ENCODE measurements around a stretch of chr5.

DNA sequence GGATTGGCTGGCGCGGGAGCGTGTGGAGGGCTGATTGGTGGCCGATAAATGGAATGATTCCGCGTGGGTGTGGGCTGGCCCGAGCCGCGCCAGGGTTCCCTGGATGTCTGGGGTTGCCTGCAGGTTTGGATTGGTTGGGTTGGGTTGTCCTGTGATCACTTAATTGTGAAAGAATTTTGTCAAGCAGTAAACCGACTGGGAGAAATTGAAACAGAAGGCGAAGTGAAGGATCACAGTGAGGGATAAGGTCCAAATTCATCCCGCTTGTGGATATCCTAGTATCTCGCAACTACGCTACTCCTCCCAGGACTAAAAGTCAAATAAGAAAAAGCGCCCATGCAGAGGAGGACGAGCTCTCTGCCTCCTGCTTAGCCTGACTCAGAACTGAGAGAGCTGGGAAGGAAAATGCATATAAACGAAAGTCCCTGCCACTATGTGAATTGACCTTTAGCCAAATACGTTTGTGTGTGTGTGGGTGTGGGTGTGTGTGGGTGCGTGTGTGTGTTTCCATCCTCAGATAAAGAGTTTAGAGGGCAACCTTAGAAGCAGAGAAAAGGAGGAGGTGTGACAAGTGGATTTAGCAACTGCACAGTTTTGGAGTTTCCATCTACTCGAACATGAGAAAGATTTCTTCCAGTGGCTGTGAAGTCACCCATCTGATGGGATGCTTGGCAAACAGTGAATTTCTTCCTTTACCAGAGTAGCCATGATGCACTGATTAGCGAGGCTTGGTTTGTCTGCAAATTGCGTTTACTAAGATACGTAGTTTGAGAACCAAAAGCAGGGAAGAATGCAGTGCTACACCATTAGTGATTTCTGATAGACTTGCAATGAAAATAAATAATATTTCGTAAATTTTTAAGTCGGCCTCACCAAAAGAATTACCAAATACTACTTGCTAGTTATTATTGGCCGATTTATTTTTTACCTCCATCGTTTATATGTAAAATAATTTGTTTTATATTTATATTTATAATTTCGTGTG lies 616 bp upstream of the STARD4 start:
- PRO-cap, result bidirectional peak, plus-strand start at position 122 of the sequence, minus-strand start outside the sequence; unidirectional peak, minus-strand start at position 386 of the sequence

DNA sequence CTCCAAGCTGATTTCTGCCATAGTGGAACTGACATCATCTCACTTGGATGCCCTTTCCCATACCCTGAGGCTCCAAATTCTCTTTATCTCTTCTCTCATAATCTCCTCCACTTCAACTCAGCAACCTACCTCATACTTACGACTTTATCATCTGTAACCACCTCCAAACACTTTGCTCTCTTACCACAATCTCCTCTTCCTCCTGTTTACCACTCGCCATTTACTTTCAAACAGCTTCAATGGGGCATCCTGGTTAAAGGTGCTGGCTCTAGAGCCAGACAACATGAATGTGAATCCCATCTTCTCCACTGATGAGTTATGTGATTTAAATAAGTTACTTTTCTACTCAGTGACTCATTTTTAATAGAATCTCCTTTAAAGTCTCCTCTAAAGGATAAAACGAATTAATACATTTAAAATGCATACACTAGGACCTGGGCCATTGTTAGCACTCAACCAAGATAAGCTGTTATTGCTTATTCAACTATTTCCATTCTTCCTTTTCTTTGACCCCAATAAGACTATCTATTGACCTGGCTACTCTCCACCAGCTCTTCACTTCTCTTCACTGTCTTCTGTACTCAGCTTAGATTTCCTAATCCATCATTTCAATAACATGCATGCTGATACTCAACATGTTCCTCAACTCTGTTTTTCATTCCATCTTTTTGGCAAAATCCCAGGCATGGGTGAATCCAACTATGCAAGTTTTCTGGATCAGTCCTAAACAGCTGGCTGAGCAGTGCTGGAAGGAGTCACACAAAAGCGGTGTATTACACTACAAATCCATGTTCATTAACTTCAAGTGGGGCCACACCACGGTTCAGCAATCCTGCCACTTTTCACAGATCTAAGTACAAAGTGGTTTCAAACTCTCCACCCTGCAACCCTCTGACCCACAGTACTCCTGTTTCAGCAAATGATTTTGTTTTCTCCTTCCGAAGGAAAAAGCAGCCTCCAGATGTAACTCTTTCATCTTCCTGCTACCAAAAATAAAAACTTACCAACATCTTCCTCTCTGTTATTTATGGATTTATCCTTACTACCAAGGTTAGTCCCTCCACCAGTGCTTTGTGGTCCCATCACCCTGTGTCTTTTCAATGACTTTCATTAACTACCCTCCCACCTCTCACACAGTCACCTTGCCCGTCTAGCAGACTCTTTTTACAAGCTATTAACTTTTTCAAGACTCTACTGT lies 222.7 kb downstream of the EPB41L4A start:
- PRO-cap, result no peak

DNA sequence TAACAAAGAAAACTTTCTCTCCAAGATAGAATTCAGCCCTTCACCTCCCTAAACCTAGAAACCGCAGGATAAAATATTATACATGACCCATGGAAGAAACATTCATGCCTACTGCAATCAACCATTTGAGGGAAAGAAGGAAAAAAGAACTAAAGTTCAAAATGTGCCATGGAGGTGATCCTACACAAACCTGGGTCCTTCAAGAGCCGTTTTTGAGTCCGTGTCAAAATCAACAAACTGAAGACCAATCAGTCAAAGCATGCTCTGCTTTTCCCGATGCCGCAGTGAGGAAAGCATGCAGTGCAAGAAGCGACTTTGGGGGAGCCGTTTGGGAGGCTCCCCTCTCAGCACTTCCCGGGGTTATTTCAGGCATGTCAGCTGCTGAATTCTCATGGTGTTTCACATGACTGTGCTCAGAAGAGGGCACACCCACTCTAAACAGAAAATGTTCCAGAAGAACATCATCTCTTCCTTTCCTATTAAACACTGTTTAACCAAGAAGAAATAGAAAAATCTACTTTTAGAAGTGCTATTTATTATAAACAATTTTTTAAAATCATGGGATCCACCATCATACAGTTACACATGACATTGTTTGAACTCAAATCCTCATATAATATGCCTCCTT lies 125.5 kb downstream of the EPB41L4A start:
- PRO-cap, result no peak

GRCh38 chr5:112320563-112321049 lies 98.5 kb downstream of the EPB41L4A start:
- PRO-cap, result no peak

DNA sequence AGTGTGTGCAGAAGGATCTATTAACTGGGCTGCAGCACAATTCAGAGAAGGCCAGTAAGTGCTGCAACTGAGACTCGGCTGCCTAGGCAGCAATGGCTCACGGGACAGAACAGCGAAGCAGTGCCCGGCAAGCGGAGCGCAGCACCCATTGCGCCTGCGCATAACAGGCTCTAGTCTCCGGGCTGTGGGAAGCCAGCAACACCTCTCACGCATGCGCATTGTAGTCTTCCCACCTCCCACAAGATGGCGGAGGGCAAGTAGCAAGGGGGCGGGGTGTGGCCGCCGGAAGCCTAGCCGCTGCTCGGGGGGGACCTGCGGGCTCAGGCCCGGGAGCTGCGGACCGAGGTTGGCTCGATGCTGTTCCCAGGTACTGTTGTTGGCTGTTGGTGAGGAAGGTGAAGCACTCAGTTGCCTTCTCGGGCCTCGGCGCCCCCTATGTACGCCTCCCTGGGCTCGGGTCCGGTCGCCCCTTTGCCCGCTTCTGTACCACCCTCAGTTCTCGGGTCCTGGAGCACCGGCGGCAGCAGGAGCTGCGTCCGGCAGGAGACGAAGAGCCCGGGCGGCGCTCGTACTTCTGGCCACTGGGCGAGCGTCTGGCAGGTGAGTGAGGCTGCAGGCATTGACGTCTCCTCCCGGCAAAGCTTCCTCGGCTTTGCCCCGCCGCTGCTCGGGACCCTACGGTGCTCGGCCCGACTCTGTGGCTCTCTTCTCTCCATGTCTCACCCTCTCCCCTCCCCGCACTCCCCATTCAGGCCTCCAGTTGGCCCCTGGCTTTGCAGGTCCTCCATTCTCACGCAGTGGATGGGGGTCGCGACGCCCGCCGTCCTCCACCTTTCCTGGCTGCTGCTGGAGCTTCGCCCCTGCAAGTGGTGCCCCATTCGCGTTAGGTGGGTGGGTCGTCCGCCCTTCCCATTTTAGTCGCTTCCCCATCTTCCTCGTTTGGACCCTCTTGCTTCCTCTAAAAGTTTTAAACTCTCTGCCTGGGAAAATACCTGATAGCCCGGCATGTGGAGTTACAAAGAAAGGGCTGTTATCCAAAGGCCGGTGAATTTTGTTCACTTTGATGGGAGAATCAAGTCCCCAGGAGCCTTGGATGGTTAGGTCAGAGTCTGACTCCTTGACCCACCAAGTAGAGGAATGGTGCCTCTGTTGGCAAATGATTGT lies 30.0 kb upstream of the APC start:
- PRO-cap, result bidirectional peak, plus-strand start at position 293 of the sequence, minus-strand start at position 94 of the sequence; unidirectional peak, plus-strand start at position 495 of the sequence; unidirectional peak, minus-strand start at position 721 of the sequence

GRCh38 chr5:112817721-112818148 lies 43.4 kb upstream of the SRP19 start:
- PRO-cap, result unidirectional peak, minus-strand start at chr5:112817914

GRCh38 chr5:112864143-112864790 lies 3.2 kb downstream of the SRP19 start:
- PRO-cap, result no peak

DNA sequence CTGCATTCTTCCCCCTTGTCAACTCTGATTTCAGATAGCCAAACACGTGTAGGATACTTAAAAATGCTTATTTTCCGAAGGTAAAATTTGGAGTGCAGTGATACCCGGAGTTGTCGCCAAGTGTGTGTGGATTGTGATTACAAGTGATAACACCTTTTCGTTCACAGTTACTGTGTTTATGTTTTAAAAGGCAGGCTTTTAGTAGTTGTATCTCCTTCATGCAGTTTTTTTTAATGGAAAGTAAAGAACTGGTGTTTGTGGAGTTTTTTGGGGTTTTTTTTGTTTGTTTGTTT lies 1.0 kb downstream of the DCP2 start:
- PRO-cap, result unidirectional peak, minus-strand start at position 32 of the sequence

GRCh38 chr5:113023861-113024423 lies 47.3 kb downstream of the DCP2 start:
- PRO-cap, result no peak

GRCh38 chr5:113213495-113213891 lies 221.3 kb downstream of the TSSK1B start:
- PRO-cap, result no peak

- PRO-cap, result no peak
These were observed 109.5 kb downstream of the TSSK1B start for GRCh38 chr5:113325021-113325863.

- PRO-cap, result no peak
These were observed 57.8 kb upstream of the CCDC112 start for GRCh38 chr5:115354153-115354807.

- PRO-cap, result no peak
These were observed 24.5 kb downstream of the FEM1C start for GRCh38 chr5:115520006-115520619.

GRCh38 chr5:115834125-115834662 lies 7.2 kb downstream of the ATG12 start:
- PRO-cap, result no peak

DNA sequence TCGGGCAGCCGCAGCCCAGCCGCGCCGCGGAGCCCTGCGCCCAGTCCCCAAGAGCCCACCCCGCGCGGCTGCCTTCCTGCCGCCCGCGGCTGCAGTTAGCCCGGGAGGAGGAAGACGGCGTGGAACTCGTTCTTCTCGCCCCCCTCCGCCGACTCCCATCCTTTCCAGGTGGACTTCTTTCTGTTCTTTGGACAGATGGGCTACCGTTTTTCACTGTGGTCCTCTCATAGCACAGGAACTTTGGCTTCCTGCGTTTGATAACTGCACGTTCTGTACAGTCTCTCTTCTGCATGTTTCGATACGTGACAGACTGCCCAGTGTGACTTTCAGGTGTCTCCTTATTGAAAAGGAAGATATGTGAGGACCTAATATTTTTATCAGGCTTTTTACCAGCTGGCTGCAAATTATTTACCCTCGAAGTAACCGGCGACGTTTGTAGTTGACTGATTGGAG lies 700 bp downstream of the AP3S1 start:
- PRO-cap, result no peak

- PRO-cap, result no peak
These were observed 1.9 kb downstream of the AP3S1 start for GRCh38 chr5:115843692-115844057.

GRCh38 chr5:116168336-116168911 lies 83.6 kb downstream of the COMMD10 start:
- PRO-cap, result no peak

DNA sequence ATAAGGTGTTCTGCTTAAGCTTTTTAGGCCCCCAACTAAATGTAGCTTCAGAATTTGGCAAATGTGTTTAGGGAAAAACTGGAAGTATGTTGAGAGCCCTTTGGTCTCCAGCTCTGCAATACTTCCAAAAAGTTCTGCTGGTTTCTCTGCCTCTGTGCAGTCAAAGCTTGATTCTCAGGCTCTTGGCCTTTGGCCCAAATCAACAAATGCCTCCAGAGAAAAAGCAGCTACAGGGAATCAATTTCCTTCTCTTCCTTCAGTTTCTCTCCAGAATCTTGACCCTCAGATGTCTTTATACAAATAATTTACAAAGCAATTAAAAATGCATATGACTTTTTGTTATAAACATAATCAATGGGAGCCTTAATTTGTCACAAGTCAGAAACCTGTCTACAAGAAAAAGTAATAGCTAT lies 235.7 kb downstream of the COMMD10 start:
- PRO-cap, result no peak

GRCh38 chr5:116447296-116447761 lies 127.3 kb downstream of the SEMA6A start:
- PRO-cap, result no peak

DNA sequence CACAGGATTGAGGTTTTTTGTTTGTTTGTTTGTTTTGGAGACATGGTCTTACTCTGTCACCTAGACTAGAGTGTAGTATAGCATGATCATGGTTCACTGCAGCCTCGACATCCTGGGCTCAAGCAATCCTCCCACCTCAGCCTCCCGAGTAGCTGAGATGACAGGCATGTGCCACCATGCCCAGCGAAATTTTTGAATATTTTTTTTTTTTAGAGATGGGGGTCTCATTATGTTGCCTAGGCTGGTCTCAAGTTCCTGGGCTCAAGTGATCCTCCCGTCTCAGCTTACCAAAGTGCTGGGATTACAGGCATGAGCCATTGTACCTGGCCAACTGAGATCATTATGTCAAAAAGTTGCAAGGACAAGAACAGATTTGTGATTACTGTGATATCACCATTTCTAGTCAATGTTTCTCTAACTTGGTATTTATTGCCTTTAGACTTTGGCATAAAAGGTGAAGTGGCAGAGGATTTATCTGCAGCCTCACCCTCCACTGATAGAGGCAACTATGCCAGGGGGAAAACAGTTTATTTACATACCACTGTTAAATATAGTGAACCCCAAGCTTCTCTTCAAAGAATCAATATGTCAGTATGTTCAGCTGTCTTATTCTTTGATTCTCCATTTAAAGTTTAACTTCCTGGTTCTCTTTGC lies 30.2 kb downstream of the SEMA6A start:
- PRO-cap, result no peak

Data from bronchial lymph node (tissue), 1 donor.